GM12878 (cell line): ENCODE results near the genes CHMP6 and CEP131.

DNA sequence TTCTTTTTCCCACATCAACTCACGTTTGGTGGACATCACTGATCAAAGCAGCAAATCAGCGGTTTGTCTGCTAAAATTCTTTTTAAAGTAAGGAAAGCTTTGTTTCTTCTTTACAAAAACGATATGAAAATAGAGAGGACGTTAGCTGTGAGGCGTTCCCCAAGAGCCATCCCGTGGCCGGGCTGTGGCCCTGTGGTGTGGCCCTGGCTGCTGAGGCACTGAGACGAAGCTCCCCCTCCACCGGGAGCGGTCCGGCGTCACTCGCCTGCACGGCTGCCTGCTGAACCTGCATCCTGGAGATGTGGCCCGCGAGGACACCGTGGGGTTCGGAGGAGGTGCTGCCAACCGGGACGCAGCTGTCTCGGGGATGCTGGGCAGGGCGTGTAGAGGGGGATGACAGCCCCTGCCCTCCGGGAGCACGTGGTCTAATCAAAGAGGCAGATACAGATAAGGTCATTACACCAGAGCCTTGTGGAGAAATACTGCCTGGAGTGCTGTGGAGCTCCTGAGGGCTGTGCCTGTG, 105.1 kb upstream of the CHMP6 start:
- RAMPAGE, long total RNA = no peak
- RRBS, 2 experiments = 95 to 98% methylated on average over 14 of the region's 24 CpGs
CAGE:
- cytosol, long polyA minus RNA = no peak
- cytosol, long polyA plus RNA = no peak
- long polyA plus RNA = no peak
- nucleolus, long total RNA = no peak
- nucleus, long polyA plus RNA = no peak
- nucleus, long total RNA = no peak

DNA sequence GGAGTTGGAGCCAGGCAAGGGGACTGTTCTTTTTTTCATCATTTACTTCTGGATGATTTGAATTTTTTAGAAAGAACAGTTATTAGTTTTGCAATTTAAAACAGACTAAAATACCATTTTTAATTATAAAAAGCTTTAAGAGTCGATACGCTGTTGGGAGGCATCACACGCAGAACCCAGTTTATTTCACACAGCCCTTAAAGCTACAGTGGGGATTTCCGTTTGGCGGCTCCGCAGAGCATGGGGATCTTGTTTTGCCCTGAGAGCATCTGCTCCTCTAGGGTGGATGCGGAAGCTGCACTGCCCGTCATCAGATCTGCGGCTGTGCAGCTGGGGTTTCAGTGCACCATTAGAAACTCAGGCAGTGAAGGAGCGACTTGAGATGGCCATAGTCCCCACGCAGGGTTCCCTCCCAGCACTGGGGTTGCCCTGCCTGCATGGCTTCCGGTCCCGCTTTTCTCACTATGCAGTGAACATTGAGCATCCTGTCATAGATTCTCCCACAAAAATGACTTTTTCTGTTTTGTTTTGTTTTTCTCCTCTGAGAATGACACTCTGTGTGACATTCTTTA, 62.2 kb upstream of the CHMP6 start:
- RAMPAGE, long total RNA = no peak
- RRBS, 2 experiments = no CpG with 5 or more reads among the region's 13 CpGs
CAGE:
- cytosol, long polyA minus RNA = no peak
- cytosol, long polyA plus RNA = no peak
- long polyA plus RNA = no peak
- nucleolus, long total RNA = no peak
- nucleus, long polyA plus RNA = no peak
- nucleus, long total RNA = no peak

DNA sequence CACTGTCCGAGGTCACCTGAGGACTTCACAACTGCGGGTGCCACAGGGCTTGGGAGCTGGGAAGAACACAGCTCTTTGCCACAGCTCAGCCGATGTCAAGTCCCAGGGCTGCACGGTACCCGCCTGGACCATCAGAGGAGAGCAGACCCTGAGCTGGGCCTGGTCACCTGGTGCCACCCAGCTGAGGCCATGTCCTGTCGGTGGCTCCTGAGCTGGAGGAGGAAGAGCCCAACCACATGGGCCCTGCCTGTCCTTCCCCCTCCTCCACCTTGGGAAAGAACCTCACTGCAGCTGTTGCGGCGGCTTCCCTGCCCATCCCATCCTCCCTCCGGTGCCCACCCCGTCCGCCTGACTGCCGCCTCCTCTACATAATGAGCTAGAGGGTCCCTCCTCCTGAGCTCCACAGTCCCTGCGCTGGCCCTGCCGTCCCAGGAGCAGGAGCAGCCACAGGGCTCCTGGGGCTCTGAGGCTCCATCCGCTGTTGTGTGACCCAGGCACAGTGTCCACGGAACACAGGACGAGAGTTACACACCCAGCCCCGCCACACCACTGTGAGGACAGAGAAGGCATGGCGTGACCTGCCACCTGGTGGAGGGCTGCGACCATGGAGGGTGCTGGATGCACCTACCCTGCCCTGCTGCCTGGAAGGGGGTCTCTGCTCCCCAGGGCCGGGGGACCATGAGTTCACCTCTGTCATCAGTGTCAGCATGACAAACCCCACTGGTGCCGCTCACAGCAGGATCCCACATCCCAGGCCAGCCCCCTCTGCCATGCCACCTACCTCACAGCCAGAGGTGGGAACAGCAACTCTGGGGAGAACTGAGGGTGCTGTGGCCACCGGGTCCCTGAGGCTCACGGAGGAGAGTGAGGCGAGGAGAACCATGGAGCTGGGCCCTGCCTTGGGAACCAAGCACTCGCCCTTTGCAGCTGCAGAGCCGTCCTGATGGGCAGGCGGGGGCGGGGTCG, 21.4 kb upstream of the CHMP6 start:
- RAMPAGE, long total RNA = no peak
- RRBS, 2 experiments = no CpG with 5 or more reads among the region's 30 CpGs
CAGE:
- cytosol, long polyA minus RNA = no peak
- cytosol, long polyA plus RNA = no peak
- long polyA plus RNA = no peak
- nucleolus, long total RNA = no peak
- nucleus, long polyA plus RNA = no peak
- nucleus, long total RNA = no peak

DNA sequence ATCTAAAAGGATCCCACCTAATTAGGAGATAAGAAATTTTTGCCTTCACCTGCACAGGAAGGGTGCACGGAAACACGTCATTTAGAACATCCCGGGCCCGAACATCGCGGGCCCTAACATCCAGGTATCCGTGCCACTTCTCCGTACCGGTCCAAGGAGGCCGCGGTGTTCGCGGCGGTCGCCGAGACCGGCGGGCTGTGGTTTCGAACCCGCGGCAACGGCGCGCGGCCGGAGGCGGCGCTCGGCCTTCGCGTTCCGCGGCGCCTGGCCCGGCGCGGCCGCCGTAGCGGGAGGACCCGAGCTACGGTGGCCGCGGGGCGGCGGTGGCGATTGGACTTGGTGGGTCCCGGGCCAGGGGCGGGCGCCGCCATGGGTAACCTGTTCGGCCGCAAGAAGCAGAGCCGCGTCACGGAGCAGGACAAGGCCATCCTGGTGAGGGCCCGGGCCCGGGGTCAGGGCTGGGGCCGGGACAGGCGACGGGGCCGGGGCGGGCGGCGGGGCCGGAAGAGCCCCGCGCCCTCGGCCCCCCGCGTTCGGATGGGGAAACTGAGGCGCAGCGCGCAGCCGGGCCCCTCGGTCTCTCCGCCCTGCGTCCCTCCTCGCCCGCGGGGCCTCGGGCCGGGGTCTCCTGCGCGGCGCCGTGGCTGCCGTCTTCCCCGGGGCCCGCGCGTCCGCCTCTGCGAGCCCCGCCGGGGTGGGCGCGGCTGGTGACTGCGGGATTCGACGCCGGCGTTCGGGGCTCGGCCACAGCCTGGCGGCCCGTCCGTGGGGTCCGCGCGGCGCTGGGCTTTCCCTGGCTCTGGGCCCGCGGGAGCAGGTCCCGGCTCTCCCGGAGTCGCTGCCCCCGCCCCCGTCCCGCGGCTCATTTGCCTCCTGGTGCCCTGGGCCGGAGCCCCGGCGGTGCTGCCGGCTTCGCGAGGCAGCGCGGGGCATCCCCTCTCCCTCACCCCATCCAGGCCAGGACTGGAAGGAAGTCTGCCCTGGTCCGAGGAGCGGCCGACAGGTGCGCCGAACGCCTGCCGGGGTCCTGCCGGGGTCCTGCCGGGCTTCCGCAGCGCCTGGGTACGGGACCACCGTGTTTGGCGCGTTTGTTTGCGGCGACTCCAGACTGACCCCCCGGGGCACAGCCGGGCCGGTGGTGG, at the start of gene CHMP6:
Gene CHMP6, plus strand, starts transcription at position 292 of the 1,142 bp plus-strand sequence.
- RAMPAGE, long total RNA = start-site peak on the plus strand centred at position 325 of the sequence, 73 bp wide, 494 and 232 reads in 2 replicates
- RRBS, 2 experiments = under 1 to 1% methylated on average over 98 to 117 of the region's 150 CpGs
CAGE:
- cytosol, long polyA minus RNA = no peak
- cytosol, long polyA plus RNA = start-site peak on the plus strand centred at position 330 of the sequence, 85 bp wide, 805 and 1,082 reads in 2 replicates
- long polyA plus RNA = start-site peak on the plus strand centred at position 333 of the sequence, 88 bp wide, 566 and 702 reads in 2 replicates
- nucleolus, long total RNA = start-site peak on the plus strand centred at position 328 of the sequence, 11 bp wide, 61 reads
- nucleus, long polyA plus RNA = start-site peak on the plus strand centred at position 323 of the sequence, 68 bp wide, 403 and 455 reads in 2 replicates
- nucleus, long total RNA = no peak

DNA sequence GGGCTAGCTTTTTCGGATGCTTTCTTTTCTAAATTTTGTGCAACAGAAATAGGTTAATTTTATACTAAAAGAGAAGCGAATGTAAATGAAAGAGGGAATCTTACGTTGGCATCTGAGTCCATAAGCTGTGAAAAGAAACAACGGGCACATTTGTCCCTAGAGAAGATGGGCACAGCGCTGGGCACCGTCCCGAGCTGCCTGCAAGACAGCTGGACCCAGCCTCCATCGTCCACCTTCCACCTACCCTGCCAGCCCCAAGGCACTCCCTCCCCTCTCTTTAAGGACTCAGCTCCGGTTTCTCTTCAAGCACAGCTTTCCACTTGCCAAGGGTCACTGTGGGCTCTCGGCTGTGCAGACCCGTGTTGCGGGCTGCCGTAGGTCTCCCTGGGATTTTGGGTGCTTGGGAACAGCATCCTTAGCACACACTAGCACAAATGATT, 1.2 kb downstream of the CHMP6 start:
- RAMPAGE, long total RNA = no peak
- RRBS, 2 experiments = no CpG with 5 or more reads among the region's 13 CpGs
CAGE:
- cytosol, long polyA minus RNA = no peak
- cytosol, long polyA plus RNA = no peak
- long polyA plus RNA = no peak
- nucleolus, long total RNA = no peak
- nucleus, long polyA plus RNA = no peak
- nucleus, long total RNA = no peak

- RAMPAGE, long total RNA = no peak
- RRBS, 2 experiments = 61 to 65% methylated on average over 3 of the region's 31 CpGs
CAGE:
- cytosol, long polyA minus RNA = no peak
- cytosol, long polyA plus RNA = no peak
- long polyA plus RNA = no peak
- nucleolus, long total RNA = no peak
- nucleus, long polyA plus RNA = no peak
- nucleus, long total RNA = no peak
Observed at GRCh38 chr17:81064662-81065888, 30.1 kb downstream of the BAIAP2 start.

- RAMPAGE, long total RNA = no peak
- RRBS, 2 experiments = 47 to 49% methylated on average over 5 of the region's 17 CpGs
CAGE:
- cytosol, long polyA minus RNA = no peak
- cytosol, long polyA plus RNA = no peak
- long polyA plus RNA = no peak
- nucleolus, long total RNA = no peak
- nucleus, long polyA plus RNA = no peak
- nucleus, long total RNA = no peak
Observed at GRCh38 chr17:81097795-81098323, 62.9 kb downstream of the BAIAP2 start.

DNA sequence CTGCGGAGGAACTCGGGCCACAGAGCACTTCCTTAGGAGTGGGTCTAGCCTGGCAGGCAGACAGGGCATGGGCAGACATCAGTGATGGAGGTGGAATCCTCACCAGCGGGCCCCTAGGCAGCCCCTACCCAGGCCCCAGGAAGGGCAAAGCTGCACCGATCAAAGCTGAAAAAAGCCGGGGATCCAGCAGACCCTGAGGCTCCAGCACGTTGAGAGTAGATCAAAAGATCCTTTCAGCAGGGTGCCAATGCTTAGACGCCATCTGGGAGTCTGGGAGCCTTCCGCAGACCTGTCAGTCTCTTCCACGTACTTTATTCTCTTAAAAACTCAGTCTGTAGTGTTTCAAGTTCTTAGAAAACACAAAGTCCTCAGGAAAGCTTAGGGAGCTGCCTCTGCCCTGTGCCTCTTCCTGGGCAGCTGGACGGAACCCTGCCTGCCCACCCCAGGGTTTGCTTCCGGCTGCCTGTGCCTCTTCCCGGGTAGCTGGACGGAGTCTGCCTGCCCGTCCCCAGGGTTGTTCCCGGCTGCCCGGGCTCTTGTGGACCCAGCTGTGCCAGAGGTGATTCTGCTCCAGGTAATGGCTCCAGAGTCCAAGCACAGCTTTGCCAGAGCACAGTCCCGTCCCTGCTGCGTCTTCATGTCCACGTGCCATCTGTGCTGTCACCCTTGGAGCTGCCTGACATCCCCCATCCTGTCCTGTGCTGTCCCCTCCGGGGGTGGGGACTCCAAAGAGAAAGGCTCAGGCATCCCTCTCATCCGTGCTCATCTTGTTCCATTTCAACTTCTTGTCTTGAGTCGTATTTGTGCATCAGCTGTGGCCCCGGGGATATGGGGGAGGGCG, 50.8 kb upstream of the PVALEF start:
- RAMPAGE, long total RNA = no peak
- RRBS, 2 experiments = 24 to 44% methylated on average over 4 to 7 of the region's 24 CpGs
CAGE:
- cytosol, long polyA minus RNA = no peak
- cytosol, long polyA plus RNA = no peak
- long polyA plus RNA = no peak
- nucleolus, long total RNA = no peak
- nucleus, long polyA plus RNA = no peak
- nucleus, long total RNA = no peak

GRCh38 chr17:81128784-81129566, 36.3 kb upstream of the PVALEF start:
- RAMPAGE, long total RNA = no peak
- RRBS, 2 experiments = 44 to 57% methylated on average over 4 to 6 of the region's 33 CpGs
CAGE:
- cytosol, long polyA minus RNA = no peak
- cytosol, long polyA plus RNA = no peak
- long polyA plus RNA = no peak
- nucleolus, long total RNA = no peak
- nucleus, long polyA plus RNA = no peak
- nucleus, long total RNA = no peak

DNA sequence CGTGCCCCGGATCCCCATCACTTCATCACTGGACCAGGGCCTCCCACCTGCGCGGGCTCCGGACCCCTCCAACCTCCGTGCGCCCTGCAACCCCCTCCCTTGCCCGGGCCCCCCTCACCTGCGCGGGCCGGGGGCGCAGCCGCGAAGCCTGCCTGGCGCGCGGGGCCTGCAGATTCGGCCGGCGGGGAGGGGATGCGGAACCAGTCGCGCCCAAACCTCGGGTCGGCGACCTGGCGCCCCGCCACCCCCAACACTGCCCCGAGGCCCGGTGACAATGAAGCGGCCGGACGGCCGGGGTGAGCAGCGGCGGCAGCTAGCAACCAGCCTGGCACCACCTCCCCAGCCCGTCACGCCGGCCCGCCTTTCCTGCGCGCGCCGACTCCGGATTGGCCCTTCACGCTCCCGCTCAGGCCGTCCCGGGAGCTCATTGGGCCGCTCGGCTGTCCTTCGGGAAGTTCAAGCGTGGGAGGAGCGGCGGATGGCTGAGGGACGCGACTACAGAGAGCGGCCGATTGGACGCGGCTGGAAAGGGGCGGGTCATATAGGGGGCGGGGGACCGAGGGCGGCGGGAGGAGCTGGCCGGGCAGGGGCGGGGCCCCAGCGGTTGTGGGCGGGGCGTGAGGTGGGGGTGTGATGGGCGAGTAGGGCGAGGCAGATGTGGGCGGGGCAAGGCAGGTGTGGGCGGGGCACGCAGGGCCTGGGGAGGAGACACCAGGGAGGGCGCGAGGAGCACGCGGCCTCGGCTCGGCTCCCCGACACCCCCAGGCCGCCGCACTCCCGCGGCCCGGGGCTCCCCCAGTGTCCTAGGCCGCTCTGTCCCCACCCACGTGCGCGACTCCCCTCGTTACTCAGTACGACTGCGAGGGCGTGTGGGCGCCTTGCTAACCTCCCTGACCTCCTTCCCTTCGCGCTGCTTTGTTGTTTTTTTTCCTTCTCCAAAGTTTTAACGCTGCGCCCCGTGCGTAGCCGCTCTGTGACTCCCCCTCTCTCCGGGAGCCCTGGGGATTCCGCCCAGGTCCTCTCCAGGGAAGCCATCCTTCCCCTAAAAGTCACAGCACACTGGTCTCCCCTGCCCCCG, at the start of gene CEP131:
Gene CEP131, minus strand, starts transcription at position 315 of the 1,078 bp plus-strand sequence.
- RAMPAGE, long total RNA = no peak
- RRBS, 2 experiments = under 1 to 2% methylated on average over 31 of the region's 107 CpGs
CAGE:
- cytosol, long polyA minus RNA = no peak
- cytosol, long polyA plus RNA = no peak
- long polyA plus RNA = start-site peak on the minus strand centred at position 321 of the sequence, 96 bp wide, 45 and 49 reads in 2 replicates
- nucleolus, long total RNA = no peak
- nucleus, long polyA plus RNA = no peak
- nucleus, long total RNA = no peak

DNA sequence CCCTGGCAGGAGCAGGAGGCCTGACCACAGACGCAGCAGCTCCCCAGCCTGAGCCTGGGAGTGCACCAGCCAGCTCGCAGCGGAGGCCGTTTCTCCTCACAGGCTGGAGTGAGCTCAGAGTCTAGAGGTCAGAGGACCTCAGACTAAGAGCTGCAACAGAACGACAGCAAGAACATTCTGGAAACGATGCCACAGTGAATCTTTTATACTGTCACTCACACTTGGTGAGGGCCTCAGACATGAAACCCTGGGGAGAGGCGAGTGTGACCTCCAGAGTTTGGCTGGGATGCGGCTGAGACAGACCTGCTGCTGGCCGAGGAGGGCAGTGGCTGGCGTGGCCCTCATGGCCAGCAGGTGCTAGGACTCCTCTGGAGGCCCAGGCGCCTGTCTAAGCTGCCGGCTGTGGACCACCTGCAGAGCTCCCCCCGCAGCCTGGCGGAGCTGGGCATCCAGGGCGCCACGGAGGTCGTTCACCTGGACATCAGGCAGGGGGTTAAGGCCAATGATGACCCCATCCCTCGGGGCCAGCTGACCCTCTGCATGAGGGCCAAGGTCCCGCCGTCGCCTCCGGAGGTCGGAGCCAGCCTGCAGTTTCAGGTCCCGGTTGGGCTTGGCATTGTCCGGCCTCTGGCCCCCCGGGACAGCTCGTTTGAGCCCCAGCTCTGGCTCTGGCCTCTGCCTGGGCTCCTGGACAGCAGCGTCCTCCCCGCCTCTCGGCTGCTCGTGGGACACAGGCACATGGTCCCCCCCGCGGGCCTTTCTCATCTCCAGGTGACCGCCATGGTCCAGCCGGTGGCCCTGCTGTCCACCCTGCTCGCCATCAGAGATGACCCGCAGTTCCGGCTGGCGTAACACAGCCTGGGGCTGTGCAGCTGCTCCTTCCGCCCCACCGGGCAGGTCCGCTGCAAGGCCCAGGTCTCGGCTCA, 6.3 kb downstream of the NDUFAF8 start:
- RAMPAGE, long total RNA = no peak
- RRBS, 2 experiments = 93 to 98% methylated on average over 7 of the region's 43 CpGs
CAGE:
- cytosol, long polyA minus RNA = no peak
- cytosol, long polyA plus RNA = no peak
- long polyA plus RNA = no peak
- nucleolus, long total RNA = no peak
- nucleus, long polyA plus RNA = no peak
- nucleus, long total RNA = no peak

DNA sequence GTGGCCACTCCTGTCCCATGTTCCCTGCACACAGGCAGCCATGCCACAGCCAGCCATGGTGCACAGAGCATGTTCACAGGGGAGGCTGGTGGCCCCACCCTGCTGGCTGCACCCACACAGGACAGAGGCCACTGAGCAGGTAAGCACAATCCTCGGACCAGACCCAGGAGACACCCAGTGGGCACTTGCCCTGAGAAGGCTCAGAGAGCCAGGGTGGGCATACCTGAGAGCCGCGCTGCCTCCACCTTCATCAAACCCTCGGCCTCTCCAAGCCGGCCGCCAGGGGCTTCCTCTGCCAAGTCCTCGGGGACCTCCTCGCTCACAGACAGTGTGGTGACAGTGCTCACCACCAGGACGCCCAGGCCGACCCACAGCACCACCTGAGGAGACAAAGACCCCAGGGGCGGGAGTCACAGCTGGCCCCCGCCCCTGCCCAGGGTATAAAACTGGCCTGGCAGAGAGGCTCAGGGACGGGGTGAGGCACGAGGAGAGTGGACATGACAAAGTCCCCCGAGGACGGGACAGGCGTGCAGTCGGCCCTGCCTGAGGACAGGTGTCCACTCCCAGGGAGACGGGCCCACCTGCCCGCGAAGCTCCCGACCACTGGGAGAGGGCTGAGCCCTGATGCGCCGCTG, 21.0 kb downstream of the NDUFAF8 start:
- RAMPAGE, long total RNA = no peak
- RRBS, 2 experiments = no CpG with 5 or more reads among the region's 24 CpGs
CAGE:
- cytosol, long polyA minus RNA = no peak
- cytosol, long polyA plus RNA = no peak
- long polyA plus RNA = no peak
- nucleolus, long total RNA = no peak
- nucleus, long polyA plus RNA = no peak
- nucleus, long total RNA = no peak

GRCh38 chr17:81299195-81299815, 4.2 kb upstream of the SLC38A10 start:
- RAMPAGE, long total RNA = no peak
- RRBS, 2 experiments = 51 to 65% methylated on average over 3 to 4 of the region's 16 CpGs
CAGE:
- cytosol, long polyA minus RNA = no peak
- cytosol, long polyA plus RNA = no peak
- long polyA plus RNA = no peak
- nucleolus, long total RNA = no peak
- nucleus, long polyA plus RNA = no peak
- nucleus, long total RNA = no peak

GRCh38 chr17:81328360-81329250, 33.5 kb upstream of the SLC38A10 start:
- RAMPAGE, long total RNA = no peak
- RRBS, 2 experiments = 44 to 60% methylated on average over 2 of the region's 24 CpGs
CAGE:
- cytosol, long polyA minus RNA = no peak
- cytosol, long polyA plus RNA = no peak
- long polyA plus RNA = no peak
- nucleolus, long total RNA = no peak
- nucleus, long polyA plus RNA = no peak
- nucleus, long total RNA = no peak

DNA sequence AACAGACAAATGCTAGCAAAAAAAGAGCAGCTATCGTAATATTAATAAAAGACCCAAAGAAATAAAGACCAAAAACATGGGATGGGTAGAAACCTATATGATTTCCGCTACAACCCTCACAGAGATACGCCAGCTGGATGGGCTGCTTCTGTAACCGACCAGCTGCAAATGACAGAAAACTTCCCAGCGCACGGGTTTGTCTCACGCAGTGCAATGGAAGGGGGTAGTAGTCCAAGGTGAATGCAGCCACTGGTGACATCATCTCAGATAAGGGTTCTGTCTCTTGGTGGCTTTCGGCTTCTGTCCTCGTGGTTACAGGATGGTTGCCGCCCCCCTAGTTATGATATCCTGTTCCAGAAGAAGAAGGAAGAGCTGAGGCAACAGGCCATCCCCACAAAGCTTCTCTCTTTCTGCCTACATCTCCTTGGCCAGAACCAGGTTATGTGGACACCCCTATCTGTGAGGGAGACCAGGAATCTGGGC, 40.4 kb upstream of the BAHCC1 start:
- RAMPAGE, long total RNA = no peak
- RRBS, 2 experiments = no CpG with 5 or more reads among the region's 10 CpGs
CAGE:
- cytosol, long polyA minus RNA = no peak
- cytosol, long polyA plus RNA = no peak
- long polyA plus RNA = no peak
- nucleolus, long total RNA = no peak
- nucleus, long polyA plus RNA = no peak
- nucleus, long total RNA = no peak

- RAMPAGE, long total RNA = no peak
- RRBS, 2 experiments = 29 to 76% methylated on average over 4 to 6 of the region's 21 CpGs
CAGE:
- cytosol, long polyA minus RNA = no peak
- cytosol, long polyA plus RNA = no peak
- long polyA plus RNA = no peak
- nucleolus, long total RNA = no peak
- nucleus, long polyA plus RNA = no peak
- nucleus, long total RNA = no peak
Observed at GRCh38 chr17:81421000-81421614, 25.9 kb downstream of the BAHCC1 start.

- RAMPAGE, long total RNA = no peak
- RRBS, 2 experiments = no CpG with 5 or more reads among the region's 15 CpGs
CAGE:
- cytosol, long polyA minus RNA = no peak
- cytosol, long polyA plus RNA = no peak
- long polyA plus RNA = no peak
- nucleolus, long total RNA = no peak
- nucleus, long polyA plus RNA = no peak
- nucleus, long total RNA = no peak
Observed at GRCh38 chr17:81456726-81457643, 55.6 kb downstream of the ACTG1 start.

DNA sequence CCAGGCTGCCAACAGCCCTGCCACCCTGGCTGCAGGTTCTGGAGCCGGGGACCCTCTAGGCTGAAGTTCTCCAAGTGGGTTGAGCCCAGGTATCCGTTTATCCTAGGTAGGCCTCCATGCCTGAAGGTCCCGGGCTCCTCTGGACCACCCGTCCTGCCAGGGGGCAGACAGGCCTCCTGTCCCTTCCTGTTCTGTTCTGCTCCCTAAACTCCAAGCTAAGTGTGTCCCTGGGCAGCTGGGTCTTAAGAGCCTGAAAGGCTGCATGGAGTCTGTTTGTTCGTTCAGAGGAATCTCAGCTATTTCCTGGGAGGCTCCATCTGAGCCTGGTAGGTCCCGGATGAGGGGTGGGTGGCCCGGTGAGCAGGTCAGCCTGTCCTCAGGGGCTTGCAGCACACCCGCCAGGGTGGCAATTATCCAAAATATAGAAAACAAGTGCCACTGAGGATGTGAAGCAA, 12.6 kb downstream of the ACTG1 start:
- RAMPAGE, long total RNA = no peak
- RRBS, 2 experiments = 56 to 63% methylated on average over 2 of the region's 8 CpGs
CAGE:
- cytosol, long polyA minus RNA = no peak
- cytosol, long polyA plus RNA = no peak
- long polyA plus RNA = no peak
- nucleolus, long total RNA = no peak
- nucleus, long polyA plus RNA = no peak
- nucleus, long total RNA = no peak

GRCh38 chr17:81509966-81510861, 2.4 kb downstream of the ACTG1 start:
- RAMPAGE, long total RNA = no peak
- RRBS, 2 experiments = no CpG with 5 or more reads among the region's 27 CpGs
CAGE:
- cytosol, long polyA minus RNA = start-site peak on the minus strand at chr17:81510176-81510215, 53 reads
- cytosol, long polyA plus RNA = start-site peak on the minus strand at chr17:81509998-81510431, 538 and 1,180 reads in 2 replicates; start-site peak on the plus strand at chr17:81510208-81510324, 98 and 8 reads in 2 replicates
- long polyA plus RNA = start-site peak on the minus strand at chr17:81509998-81510002, 140 and 116 reads in 2 replicates; start-site peak on the minus strand at chr17:81510152-81510180, 234 and 294 reads in 2 replicates; start-site peak on the minus strand at chr17:81510240-81510290, 249 and 348 reads in 2 replicates; start-site peak on the plus strand at chr17:81510815-81510824, 5 and 7 reads in 2 replicates
- nucleolus, long total RNA = no peak
- nucleus, long polyA plus RNA = start-site peak on the minus strand at chr17:81509998-81510002, 55 and 42 reads in 2 replicates; start-site peak on the minus strand at chr17:81510108-81510178, 315 and 235 reads in 2 replicates; start-site peak on the plus strand at chr17:81510207-81510265, 9 and 16 reads in 2 replicates; start-site peak on the minus strand at chr17:81510236-81510290, 135 and 169 reads in 2 replicates; start-site peak on the minus strand at chr17:81510359-81510426, 102 and 57 reads in 2 replicates
- nucleus, long total RNA = no peak